RPMI7951 (cell line): ENCODE data around the genes TUBB3 and GAS8.

DNA sequence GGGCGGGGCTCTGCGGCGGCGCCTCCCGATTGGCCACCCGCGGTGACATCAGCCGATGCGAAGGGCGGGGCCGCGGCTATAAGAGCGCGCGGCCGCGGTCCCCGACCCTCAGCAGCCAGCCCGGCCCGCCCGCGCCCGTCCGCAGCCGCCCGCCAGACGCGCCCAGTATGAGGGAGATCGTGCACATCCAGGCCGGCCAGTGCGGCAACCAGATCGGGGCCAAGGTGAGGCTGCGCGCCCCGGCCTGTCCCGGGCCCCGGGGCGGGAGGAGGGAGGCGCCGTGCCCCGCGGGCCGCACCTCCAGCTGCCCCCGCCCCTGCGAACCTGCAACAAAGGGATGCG lies at the start of gene TUBB3:
Gene TUBB3, plus strand, starts transcription at position 108 of the 342 bp plus-strand sequence.
- RAMPAGE, long total RNA = no peak

DNA sequence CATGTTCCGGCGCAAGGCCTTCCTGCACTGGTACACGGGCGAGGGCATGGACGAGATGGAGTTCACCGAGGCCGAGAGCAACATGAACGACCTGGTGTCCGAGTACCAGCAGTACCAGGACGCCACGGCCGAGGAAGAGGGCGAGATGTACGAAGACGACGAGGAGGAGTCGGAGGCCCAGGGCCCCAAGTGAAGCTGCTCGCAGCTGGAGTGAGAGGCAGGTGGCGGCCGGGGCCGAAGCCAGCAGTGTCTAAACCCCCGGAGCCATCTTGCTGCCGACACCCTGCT lies 12.4 kb downstream of the TUBB3 start:
- RAMPAGE, long total RNA = no peak

GRCh38 chr16:90022149-90023052 lies at the start of gene GAS8:
TSS of gene GAS8 (plus strand) at chr16:90022680.
- RAMPAGE, long total RNA = start-site peak on the plus strand at chr16:90022663-90022700, 62 and 40 reads in 2 replicates